ENCODE measurements around the genes LRP4 and ARFGAP2.

GRCh38 chr11:45851927-45852511, 4.7 kb downstream of the CRY2 start:
- PRO-cap = no peak
- RAMPAGE, long total RNA, 5 experiments = no peak in any of the 5 experiments
- RRBS = no CpG with 5 or more reads among the region's 1 CpG

DNA sequence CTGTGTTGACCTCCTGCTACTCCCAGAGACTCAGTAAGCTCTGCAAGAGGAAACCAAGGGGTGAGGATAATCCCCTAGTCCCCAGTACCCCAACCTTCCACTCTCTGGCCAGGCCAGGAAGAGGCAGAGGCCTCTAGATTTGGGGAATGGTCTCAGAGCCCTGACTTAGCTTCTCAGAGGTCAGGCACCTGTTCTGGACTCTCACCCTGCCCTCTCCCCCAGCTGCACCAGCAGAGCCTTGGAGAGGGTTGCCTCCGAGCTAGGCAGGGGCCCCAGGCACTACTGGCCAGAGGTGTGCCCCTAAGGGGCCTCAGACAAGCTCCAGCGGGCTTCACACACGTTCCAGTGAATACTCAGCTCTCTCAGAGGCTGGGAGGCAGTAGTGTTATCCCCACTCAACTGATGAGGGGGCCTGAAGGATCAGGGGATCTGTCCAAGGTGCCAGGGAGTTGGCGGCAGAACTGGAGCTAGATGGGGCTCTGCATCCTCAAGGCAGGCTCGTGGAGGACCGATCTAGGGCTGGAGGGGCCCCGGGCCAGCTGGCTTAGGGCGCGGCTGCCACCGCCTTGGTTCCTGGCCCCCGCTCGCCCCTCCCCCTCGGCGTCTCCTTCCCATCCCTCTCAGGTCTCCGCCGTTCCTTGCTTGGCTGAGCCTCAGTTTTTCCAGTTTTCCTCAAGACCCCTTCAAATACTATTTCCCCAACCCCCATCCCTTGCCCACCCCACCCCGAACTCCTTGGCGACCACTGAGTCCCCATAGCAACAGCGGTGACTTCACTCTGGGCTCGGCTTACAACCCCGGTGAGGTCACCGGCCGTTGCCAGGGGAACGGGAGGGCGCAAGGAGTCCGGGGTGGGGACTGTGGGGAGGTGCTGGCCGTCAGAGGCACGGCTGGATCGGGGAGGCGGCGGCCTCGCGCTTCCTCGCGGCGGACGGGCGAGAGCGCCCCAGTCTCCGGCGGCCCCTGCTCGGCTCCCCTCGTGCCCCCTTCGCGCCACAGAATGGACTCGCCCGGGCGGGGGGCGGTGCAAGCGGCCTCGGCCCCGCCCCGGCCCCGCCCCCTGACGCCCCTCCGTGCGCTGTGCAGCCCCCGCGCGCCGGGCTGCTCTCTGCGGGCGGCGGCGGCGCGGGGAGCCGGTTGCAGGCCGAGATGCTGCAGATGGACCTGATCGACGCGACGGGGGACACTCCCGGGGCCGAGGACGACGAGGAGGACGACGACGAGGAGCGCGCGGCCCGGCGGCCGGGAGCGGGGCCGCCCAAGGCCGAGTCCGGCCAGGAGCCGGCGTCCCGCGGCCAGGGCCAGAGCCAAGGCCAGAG, 7.6 kb downstream of the FREY1 start:
- PRO-cap = unidirectional peak, plus-strand start at position 881 of the sequence; unidirectional peak, plus-strand start at position 1,063 of the sequence; unidirectional peak, plus-strand start at position 1,101 of the sequence
- RAMPAGE, long total RNA, 5 experiments = start-site peak on the plus strand in 2 of 5 experiments, centred at positions 1,069 to 1,074 of the sequence, 30 reads per replicate
- RRBS = 2% methylated on average over 37 of the region's 94 CpGs

DNA sequence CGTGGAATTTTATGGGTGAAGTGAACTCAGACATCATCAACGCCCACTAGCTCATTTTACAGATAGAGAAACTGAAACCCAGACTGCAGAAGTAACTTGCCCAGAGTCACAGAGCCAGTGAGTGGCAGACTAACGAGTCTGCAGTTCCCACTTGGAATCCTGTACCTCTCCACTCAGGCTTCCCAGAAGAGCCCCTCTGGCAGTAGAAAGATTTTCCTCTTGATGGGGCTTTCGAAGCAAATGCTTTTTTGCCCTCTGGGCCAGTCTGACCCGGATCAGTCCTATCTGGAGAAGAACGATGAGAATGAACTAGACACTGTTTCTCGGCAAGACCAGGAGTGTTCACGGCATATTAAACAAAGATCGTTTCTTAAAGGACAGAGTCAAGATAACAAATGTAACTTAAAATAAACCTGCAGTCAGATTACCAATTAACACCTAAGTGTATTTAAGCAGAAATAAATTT, 61.3 kb upstream of the CREB3L1 start:
- PRO-cap = unidirectional peak, plus-strand start at position 111 of the sequence
- RAMPAGE, long total RNA, 5 experiments = no peak in any of the 5 experiments
- RRBS = no CpG with 5 or more reads among the region's 9 CpGs

DNA sequence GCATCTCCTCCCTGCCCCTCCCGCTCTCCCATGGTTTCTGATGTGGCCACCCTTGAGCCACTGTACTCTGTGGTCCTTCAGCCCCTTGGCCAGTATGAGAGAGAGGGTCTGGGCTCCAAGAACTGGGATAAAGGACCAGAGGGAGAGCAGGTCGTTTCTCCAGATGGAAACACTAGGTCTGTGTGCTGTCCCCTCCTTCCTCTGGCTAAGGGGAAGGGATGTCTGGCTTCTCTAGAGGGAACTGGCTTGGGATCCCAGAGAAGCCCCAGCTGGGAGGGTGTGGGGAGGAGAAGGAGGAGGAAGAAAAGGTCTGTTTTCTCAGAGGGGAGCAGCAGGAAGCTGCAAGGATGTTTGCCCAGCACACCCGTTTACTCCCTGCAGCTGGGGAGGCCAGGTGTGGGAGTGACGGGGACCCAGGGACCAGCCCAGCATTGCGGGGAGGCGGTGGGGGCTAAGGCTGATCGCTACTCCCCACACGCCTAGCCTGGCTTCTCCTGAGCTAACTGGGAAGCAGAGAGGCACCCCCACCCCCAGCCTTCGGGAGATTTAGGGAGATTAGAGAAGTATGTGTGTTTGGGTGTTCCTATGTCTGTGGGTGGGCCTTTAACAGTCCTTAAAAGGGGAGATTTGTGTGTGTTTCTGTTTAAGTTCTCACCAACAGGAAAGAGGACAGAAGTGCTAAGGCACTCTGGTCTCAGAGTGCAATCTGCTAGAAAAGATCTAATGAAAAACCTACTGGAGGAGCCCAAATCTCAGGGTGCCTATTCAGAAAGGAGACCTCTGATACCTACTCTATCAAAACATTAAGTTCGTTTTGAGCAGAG, 3.9 kb downstream of the CREB3L1 start:
- PRO-cap = bidirectional peak, plus-strand start at position 321 of the sequence, minus-strand start at position 203 of the sequence
- RAMPAGE, long total RNA, 5 experiments = start-site peak on the plus strand in 1 of 5 experiments, centred at position 757 of the sequence, 9 reads per replicate
- RRBS = no CpG with 5 or more reads among the region's 10 CpGs

GRCh38 chr11:46299062-46299500, 21.6 kb downstream of the CREB3L1 start:
- PRO-cap = no peak
- RAMPAGE, long total RNA, 5 experiments = start-site peak on the plus strand in 1 of 5 experiments, at chr11:46299327-46299500 at its widest, 5 reads per replicate
- RRBS = no CpG with 5 or more reads among the region's 6 CpGs

GRCh38 chr11:46330393-46330926, 16.8 kb upstream of the DGKZ start:
- PRO-cap = no peak
- RAMPAGE, long total RNA, 5 experiments = no peak in any of the 5 experiments
- RRBS = no CpG with 5 or more reads among the region's 8 CpGs

- PRO-cap = no peak
- RAMPAGE, long total RNA, 5 experiments = start-site peak on the plus strand in 1 of 5 experiments, at chr11:46363235-46363605 at its widest, 5 reads per replicate
- RRBS = 44% methylated on average over 4 of the region's 27 CpGs
These were observed 15.6 kb downstream of the DGKZ start for GRCh38 chr11:46362561-46363564.

GRCh38 chr11:46380342-46381442, 777 bp upstream of the MDK start:
- PRO-cap = bidirectional peak, plus-strand start at chr11:46380794, minus-strand start at chr11:46380734
- RAMPAGE, long total RNA, 5 experiments = start-site peak on the plus strand in 4 of 5 experiments, at chr11:46380730-46381292 at its widest, 10 to 308 reads per replicate
- RRBS = 2% methylated on average over 36 of the region's 87 CpGs

GRCh38 chr11:46383481-46383942, 2.0 kb downstream of the MDK start:
- PRO-cap = no peak
- RAMPAGE, long total RNA, 5 experiments = no peak in any of the 5 experiments
- RRBS = no CpG with 5 or more reads among the region's 5 CpGs

DNA sequence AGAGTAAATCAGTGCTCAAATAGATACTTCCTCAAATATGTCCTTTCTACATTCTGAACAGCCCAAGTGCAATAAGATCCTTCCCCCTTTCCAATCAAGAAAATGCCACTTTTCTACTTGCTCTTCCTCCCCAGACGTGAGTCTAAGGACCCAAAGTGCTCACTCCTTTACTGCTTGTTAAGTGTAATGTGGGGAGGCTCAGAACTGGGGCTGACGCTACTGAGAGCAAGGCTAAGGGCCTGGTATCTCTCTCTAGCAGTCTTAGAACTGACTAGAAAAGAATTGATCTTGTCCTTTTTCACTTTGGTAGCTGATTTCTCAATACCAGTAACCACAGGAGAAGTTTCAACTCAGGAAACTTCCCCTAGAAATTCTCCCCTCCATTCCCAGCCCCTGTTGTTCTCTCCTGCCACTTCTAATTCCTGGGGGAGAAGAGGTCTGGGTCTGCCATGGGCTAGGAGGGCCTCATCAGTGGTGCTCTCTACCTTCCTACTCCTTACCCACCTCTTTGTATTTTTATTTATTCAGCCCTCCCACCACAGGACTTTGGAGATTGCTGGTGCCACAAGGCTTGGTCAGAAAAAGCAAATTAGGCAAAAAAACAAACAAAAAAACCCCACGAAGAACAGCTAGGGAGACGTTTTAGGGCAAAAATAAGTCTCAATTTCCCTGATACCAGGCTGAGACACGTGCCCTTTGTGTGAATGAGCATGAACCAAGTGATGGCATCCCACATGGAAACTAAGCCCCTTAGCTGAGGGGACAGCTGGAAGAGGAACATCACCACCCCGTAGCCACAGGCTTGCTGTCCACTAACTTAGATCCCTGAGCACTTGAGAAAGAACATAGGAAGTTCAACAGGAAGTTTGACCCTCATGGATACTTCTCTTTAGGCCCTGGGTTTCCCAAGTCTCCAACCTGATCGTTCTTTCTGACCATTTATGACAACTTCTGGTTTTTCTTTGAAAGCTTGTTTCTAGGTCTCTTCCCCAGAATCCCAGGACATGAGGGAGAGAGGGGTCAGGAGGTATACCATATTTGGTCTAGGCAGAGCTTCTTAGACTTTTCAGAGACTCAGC, 11.3 kb upstream of the CKAP5 start:
- PRO-cap = no peak
- RAMPAGE, long total RNA, 5 experiments = start-site peak on the minus strand in 1 of 5 experiments, centred at position 327 of the sequence, 15 reads per replicate
- RRBS = no CpG with 5 or more reads among the region's 7 CpGs

- PRO-cap = unidirectional peak, minus-strand start at chr11:46918529
- RAMPAGE, long total RNA, 5 experiments = no peak in any of the 5 experiments
- RRBS = 2% methylated on average over 62 of the region's 115 CpGs
These were observed at the start of gene LRP4 for GRCh38 chr11:46918024-46919052. Gene LRP4, minus strand, starts transcription at chr11:46918550.

GRCh38 chr11:46920620-46921244, 2.4 kb upstream of the LRP4 start:
- PRO-cap = no peak
- RAMPAGE, long total RNA, 5 experiments = no peak in any of the 5 experiments
- RRBS = no CpG with 5 or more reads among the region's 5 CpGs

- PRO-cap = no peak
- RAMPAGE, long total RNA, 5 experiments = no peak in any of the 5 experiments
- RRBS = no CpG with 5 or more reads among the region's 2 CpGs
These were observed 11.8 kb downstream of the CSTPP1 start for GRCh38 chr11:46948308-46948752.

DNA sequence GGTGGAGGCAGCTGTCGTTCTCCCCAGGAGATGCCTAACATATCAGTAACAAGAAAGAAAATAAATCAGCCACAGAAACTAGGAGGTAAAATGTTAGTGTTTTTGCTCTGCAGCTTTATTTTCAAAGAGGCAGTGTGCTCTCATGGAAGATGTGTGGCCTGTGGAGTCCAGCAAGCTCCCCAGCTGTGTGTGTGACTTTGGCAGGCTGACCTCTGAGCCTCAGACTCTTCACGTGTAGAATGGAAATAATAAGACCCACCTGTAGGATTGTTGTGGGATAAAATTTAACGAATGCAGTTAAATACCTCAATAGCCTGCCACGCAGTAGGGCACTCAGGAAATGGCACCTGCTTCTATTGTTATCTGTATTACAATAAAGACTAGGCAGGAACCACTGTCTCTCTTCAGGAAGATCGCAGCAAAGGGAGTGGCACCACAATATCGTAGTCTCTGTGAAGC, 23.3 kb downstream of the ARFGAP2 start:
- PRO-cap = no peak
- RAMPAGE, long total RNA, 5 experiments = no peak in any of the 5 experiments
- RRBS = no CpG with 5 or more reads among the region's 6 CpGs

DNA sequence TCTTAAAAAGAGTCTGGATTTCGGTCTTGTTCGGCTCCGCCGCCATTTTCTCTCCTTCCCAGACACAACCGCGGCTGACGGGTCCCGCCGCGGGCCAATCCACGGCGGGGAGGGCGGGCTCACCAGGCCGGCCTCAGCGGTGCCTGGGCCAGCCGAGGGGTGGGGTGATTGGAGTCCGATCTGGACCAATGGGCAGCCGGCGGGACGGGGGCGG, at the start of gene ARFGAP2:
TSS of gene ARFGAP2 (minus strand) at position 72 of the 214 bp plus-strand sequence.
- PRO-cap = bidirectional peak, plus-strand start outside the sequence, minus-strand start at position 70 of the sequence
- RAMPAGE, long total RNA, 5 experiments = start-site peak on the minus strand in 5 of 5 experiments, centred at positions 58 to 90 of the sequence, 112 to 551 reads per replicate
- RRBS = 2% methylated on average over 8 of the region's 21 CpGs

DNA sequence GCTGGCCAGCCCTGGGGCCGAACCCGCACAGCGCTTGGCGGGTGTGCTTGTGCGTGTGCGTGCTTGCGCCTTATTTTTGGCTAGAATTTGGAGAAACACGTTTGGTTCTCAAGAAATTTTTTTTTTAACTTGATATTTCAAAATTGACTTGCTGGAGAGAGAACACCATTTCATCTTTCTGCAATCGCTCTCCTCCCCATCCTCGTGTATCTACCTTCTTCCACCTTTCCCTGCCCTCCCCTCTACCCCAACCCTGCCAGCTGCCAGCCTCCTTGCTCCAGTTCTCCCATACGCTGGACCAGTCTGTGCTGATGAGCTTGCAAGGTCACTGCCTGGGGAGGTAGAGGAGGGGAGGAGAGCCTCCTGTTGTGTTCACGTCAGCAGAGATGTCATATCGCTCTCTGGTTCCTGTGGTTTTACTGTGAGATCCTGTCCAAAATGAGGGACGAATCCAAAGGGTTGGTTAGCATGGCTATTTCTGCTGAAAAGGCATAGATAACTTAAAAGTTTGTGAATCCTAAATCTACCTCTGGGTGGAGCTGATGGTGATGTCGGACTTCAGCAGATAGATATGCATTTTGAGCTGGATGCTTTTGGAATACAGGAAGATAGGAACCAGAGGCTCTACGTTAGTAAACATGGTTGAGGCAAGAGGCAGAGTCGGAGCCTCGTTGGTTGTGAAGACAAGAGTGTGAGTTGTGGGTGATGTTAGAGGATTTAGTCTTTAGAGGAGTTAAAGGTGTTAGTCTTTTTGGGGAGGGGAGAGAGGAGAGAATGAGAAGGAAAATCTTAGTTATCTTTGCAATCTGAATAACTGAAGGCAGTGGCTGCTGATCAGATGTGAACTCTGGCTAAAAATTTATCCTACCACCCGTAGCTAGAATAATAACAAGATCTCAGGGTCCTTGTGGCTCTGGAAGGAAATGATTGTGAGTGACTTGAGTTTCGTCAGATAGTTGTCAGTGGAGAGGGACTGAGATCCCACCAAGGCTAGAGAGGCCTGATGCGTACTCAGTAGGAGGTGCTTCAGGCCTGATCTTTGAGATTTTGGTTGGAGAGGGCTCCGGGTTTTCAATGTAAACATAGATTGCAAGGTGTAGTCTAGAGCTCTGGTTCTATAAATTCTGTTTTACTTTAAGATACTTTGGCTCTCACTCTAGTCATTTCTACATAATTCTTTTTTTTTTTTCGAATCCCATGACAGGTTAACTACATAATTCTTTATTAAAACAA, 13.2 kb downstream of the NR1H3 start:
- PRO-cap = no peak
- RAMPAGE, long total RNA, 5 experiments = start-site peak on the plus strand in 1 of 5 experiments, centred at position 327 of the sequence, 15 reads per replicate
- RRBS = no CpG with 5 or more reads among the region's 23 CpGs

- PRO-cap = no peak
- RAMPAGE, long total RNA, 5 experiments = no peak in any of the 5 experiments
- RRBS = no CpG with 5 or more reads among the region's 10 CpGs
These were observed 24.6 kb downstream of the NR1H3 start for GRCh38 chr11:47282427-47282821.

DNA sequence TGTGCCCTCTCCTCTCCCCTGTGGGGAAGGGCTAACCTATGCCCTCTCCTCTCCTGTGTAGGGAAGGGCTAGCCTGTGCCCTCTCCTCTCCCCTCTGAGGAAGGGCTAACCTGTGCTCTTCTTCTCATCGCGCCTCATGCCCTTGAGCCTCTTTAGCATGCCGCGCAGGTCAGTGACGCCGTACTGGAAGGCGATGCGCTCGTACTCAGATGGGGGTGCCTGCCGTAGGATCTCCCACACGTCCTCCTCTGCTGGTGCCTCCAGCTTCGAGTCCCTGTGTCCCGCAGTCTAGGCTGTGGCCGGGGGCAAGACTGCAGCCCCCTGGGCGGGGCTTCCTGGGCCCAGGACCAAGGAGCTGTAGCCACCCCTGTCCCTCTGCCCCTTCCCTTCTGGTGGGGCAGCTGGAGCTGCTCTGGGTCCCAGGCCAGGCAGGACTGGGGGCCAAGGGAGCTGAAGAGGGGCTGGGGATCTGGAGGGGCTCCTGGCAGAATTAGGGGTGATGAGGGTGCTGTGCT, 6.3 kb downstream of the MYBPC3 start:
- PRO-cap = no peak
- RAMPAGE, long total RNA, 5 experiments = no peak in any of the 5 experiments
- RRBS = no CpG with 5 or more reads among the region's 15 CpGs

DNA sequence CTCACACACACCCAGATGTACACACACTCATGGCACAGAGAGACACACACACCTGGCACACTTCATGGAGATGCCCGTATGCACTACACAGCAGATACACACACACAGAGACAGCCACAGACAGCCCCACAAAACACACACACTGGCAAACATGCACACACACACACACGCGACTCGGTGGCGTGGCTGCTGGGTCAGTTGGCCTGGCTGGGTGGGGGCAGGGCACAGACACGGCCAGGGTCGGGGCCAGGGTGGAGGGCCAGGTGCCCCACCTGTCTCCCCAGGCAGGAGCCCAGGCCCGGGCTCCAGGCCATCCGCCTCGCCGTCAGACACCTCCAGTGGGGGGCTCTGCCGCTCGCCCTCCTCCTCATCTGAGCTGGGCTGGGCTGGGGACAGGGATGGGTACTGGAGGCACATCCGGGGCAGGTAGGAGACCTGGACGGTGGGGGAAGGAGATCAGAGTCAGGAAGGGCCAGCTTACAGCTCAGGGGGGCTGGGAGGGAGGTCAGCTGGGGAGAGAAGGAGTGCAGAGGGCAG, 6.1 kb upstream of the MYBPC3 start:
- PRO-cap = no peak
- RAMPAGE, long total RNA, 5 experiments = start-site peak on the minus strand in 2 of 5 experiments, centred at positions 359 to 386 of the sequence, 6 to 8 reads per replicate
- RRBS = 81% methylated on average over 5 of the region's 15 CpGs

DNA sequence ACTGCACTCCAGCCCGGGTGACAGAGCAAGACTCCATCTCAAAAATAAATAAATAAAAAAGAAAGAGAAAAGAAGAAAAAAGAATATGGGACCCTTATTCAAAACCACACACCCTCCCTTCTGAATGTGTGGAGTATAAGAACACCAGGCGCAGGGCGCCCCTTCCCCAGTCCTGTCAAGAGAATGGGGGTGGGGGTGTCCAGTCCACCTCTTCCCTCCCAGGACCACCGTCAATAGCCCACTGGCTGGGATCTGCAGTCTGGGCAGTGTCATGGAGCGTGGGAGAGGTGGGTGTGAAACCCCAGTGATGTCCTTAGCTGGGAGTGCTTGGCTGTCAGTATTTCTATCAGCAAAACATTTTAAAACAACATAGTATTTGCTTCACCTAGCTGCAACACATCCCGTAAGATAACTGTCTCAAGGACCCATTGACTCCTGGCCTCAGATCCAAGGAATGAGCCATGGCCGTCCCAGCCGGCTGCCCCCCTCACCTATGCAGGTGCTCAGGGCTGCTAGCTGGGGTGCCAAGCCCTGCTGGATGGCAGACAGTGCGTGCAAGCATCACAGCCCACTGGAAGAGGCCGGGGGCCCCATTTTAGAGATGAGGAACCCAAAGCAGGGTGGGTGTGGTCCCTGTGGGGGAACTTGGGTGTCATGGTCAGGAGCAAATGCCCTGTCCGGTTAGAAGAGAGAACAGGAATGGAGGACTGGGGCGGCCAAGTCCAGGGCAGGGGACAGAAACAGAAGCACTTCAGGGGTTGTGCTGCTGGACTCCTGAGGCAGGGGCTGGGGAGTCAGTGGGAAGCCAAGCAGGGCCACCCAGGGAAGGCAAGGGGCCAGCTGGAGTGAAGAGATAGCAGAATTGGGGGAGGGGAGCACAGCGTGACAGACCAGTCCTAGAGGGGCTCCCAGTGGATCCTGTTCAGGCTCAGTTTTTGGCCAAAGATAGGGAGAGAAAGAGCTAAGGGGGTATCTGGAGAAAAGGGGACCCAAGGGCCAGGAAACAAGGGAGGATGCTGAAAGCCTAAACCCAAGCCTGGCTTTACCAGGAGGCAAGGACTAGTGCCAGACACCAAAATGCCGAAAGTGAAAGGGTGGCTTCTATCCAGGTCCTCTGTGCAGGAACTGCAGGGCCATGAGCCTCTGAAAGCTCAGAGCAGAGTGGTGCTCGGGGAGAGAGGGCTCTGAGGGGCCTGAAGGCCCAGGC, 8.4 kb downstream of the PSMC3 start:
- PRO-cap = unidirectional peak, minus-strand start at position 179 of the sequence; unidirectional peak, plus-strand start at position 688 of the sequence
- RAMPAGE, long total RNA, 5 experiments = no peak in any of the 5 experiments
- RRBS = 69% methylated on average over 2 of the region's 15 CpGs

Measured in stomach (tissue), 7 donors.